Lung (tissue), 4 donors: ENCODE measurements around a stretch of chr11.

- PRO-cap = no peak
- RAMPAGE, long total RNA = no peak
- RRBS = no CpG with 5 or more reads among the region's 7 CpGs
Observed at GRCh38 chr11:75513379-75513883, 12.3 kb downstream of the GDPD5 start.

- PRO-cap = unidirectional peak, minus-strand start at chr11:75554372; unidirectional peak, plus-strand start at chr11:75554799
- RAMPAGE, long total RNA = no peak
- RRBS = no CpG with 5 or more reads among the region's 22 CpGs
Observed at GRCh38 chr11:75554191-75555105, 7.6 kb upstream of the SERPINH1 start.

GRCh38 chr11:75562422-75563126 is 521 bp downstream of the SERPINH1 start:
- PRO-cap = no peak
- RAMPAGE, long total RNA = no peak
- RRBS = 2% methylated on average over 4 of the region's 23 CpGs

DNA sequence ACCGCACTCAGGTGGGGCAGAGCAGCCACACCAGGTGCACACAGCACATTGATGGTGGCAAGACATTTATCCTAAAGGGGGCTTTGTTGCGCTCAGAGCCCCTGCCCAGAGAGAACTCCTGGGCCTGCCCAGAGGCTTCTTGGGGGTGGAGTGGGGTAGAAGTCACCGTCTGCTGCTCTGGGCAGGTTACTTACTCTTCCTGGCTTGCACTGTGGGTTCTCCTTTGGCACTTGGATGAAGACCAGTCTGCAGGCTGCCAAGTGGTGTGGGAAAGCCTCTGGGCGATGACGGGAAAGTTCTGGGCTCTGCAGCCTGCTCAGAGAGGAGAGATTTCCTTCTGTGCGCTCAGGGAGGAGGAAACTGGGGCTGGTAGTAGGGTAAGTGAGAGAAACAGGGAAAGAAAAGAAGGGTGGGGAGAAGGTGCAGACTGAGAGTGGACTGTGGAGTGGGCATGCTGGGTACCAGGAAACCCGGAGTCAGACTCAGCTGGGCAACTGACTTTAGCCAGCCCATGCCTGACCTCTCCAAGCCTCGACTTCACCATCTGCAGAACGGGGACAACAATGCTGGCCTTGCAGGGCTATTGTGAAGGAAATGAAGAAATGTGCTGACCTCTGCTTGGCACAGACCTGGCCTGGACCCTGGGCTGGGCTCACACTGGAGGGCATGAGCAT is 511 bp downstream of the MOGAT2 start:
- PRO-cap = no peak
- RAMPAGE, long total RNA = no peak
- RRBS = no CpG with 5 or more reads among the region's 9 CpGs

GRCh38 chr11:75734639-75735389 is 17.2 kb downstream of the MOGAT2 start:
- PRO-cap = no peak
- RAMPAGE, long total RNA = no peak
- RRBS = no CpG with 5 or more reads among the region's 4 CpGs

GRCh38 chr11:75769377-75769754 is 788 bp downstream of the DGAT2 start:
- PRO-cap = no peak
- RAMPAGE, long total RNA = no peak
- RRBS = no CpG with 5 or more reads among the region's 12 CpGs

GRCh38 chr11:75873323-75874237 is 58.6 kb downstream of the UVRAG start:
- PRO-cap = no peak
- RAMPAGE, long total RNA = no peak
- RRBS = no CpG with 5 or more reads among the region's 9 CpGs

DNA sequence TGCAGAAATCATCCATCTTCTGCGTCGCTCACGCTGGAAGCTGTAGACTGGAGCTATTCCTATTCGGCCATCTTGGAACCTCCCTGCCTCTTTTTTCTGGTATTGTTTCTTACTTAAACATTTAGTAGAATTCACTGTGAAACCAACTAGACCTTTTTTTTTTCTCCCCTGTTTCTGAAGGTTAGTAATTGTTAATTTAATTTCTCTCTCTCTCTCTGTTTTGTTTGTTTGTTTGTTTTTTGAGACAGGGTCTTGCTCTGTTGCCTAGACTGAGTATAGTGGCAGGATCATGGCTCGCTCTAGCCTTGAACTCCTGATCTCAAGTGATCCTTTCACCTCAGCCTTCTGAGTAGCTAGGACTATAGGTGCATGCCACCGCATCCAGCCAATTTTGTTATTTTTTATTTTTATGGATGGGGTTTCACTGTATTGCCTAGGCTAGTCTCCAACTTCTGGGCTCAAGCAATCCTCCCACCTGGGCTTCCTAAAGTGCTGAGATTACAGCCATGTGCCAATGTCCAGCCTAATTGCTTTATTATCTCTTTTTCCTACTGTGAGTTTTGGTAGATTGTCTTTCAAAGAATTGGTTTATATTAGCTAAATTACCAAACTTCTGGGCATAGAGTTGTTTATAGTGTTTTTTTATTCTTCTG is 165.1 kb downstream of the UVRAG start:
- PRO-cap = no peak
- RAMPAGE, long total RNA = no peak
- RRBS = no CpG with 5 or more reads among the region's 6 CpGs

DNA sequence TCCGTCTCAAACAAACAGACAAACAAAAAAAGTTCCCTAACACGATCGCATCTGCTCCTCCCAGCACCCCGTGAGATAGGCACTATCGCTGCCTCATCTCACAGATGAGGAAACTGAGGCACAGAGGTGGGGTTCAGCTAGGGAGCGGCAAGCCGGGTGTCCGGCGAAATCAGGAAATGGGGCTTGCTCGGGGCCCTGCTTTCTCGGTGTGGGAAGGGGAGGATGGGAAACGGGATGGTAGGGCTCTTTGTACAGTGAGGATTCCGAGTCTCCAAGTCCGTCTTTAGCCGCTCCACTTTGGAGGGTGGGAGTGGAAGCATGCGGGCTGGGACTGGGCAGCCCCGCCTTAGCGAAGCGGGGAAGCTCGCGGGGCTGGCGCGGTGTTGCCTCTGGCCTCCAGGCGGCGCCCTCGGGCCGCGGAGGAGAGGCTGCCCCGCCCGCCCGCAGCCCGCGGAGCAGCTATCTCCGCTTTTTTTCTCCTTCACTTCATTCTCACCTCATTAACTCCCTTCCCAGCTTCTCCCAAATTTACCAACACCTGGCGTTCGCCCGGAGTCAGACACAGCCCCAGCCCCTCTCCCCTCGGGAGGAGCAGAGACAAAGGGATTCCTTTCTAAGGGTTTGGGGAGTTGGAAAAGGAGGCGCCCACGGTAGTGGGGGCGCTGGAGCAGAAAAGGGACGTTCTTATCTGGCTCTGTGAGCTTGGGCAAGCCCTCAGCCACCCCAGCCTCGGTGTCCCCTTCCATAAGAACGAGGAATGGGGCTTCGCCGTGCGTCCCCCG is 1.2 kb upstream of the WNT11 start:
- PRO-cap = no peak
- RAMPAGE, long total RNA = no peak
- RRBS = no CpG with 5 or more reads among the region's 48 CpGs

DNA sequence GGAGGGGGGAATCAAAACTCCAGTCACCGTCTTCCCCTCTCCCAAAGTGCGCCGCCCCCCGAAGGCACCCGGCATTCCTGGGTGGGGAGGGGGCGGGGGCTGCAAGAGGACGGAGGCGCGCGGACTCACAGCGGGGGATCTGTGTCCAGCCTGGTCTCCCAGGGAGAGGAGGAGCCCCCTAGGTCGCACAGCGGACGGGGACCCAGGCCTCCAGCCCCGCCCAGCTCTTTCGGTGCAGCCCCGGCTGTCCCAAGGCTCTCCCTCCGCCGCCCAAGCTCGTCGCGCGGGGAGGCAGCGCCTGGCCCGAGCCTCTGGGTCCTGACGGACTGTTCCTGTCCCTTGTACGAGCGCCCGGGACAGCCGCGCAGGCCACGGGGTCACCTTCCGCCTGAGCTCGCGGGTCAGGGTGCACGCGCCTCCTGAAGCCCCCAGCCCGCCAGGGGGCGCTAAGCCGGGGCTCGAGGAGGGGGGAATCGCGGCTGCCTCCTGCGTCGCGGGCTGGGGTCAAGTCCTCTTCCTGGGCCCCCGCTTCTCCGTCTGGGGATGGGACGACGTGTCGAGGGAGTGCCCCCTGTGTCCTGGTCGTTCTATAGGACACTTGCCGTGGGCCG is 2.3 kb upstream of the WNT11 start:
- PRO-cap = bidirectional peak, plus-strand start at position 536 of the sequence, minus-strand start at position 328 of the sequence
- RAMPAGE, long total RNA = no peak
- RRBS = under 1% methylated on average over 14 of the region's 54 CpGs

DNA sequence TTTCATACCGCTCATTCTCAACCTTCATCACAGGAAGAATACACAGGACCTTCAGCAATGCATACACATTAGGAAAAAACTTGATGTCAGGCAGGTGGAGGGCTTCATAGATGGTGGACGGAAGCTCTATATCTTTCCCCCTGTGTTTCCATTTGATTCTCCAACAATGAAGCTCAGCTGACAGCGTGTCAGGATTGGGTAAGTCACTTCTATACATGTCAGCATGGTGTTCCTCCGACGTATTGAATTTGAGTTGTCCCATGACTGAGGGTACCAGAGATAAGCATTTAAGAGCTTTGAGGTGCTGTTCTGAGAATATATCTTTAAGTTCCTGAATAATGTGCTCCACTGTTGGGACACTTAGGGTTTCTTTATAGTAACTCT is 29.9 kb downstream of the THAP12 start:
- PRO-cap = no peak
- RAMPAGE, long total RNA = no peak
- RRBS = no CpG with 5 or more reads among the region's 5 CpGs

- PRO-cap = no peak
- RAMPAGE, long total RNA = no peak
- RRBS = no CpG with 5 or more reads among the region's 8 CpGs
Observed at GRCh38 chr11:76494152-76494513, 49.3 kb downstream of the EMSY start.

GRCh38 chr11:76553426-76554430 is 108.9 kb downstream of the EMSY start:
- PRO-cap = no peak
- RAMPAGE, long total RNA = no peak
- RRBS = no CpG with 5 or more reads among the region's 8 CpGs

- PRO-cap = no peak
- RAMPAGE, long total RNA = no peak
- RRBS = no CpG with 5 or more reads among the region's 20 CpGs
Observed at GRCh38 chr11:76653277-76654434, 16.9 kb downstream of the LRRC32 start.

DNA sequence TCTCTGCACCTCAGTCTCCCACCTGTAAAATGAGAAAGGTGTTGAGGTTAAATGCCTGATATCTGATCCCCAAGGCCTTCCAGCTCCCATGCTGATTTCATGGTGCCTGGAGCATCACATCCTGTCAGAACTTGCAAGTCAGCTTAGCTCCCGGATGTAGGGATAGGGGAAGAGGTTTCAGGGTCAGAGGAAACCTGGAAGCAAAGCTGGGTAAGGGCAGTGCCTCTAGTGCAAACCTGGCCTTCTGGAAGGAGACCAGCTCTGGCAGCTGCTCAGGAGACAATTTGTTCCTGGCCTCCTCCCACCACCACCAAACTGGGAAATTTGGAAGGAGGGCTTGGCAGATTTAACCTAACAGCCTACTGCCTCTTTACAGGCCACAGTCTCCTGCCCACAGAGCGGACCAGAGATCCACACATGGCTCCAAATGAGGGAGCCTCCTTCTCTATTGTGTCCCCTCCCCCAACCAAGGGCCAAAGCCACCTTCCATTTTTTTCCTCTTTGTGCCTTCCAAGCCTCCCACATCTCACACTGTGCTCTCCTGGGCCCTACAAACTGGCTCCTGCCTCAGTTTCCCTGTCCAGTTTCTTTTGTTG is 9.2 kb upstream of the TSKU start:
- PRO-cap = no peak
- RAMPAGE, long total RNA = no peak
- RRBS = no CpG with 5 or more reads among the region's 2 CpGs

- PRO-cap = bidirectional peak, plus-strand start at chr11:76784148, minus-strand start at chr11:76783849
- RAMPAGE, long total RNA = no peak
- RRBS = 2% methylated on average over 8 of the region's 57 CpGs
Observed at GRCh38 chr11:76784058-76785067, 1.2 kb downstream of the TSKU start.

DNA sequence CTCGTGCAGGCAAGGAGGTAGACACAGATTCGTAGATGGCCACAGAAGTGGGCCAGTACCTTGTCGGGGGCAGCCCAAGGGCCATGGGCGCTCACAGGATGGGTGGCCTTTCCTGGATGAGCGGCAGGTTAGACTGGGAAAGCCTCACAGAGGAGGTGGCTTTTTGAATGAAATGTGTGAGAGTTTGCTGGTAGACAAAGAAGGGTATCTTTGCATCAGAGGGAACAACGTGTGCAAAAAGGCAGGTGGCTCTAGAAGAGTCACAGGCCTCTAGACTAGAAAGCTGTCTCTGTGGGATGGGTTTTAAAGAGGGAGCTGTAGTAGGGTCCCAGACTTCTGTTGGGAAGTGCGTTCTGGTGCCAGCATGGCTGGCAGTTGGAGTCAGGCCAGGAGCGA is 3.1 kb downstream of the TSKU start:
- PRO-cap = no peak
- RAMPAGE, long total RNA = no peak
- RRBS = no CpG with 5 or more reads among the region's 8 CpGs

DNA sequence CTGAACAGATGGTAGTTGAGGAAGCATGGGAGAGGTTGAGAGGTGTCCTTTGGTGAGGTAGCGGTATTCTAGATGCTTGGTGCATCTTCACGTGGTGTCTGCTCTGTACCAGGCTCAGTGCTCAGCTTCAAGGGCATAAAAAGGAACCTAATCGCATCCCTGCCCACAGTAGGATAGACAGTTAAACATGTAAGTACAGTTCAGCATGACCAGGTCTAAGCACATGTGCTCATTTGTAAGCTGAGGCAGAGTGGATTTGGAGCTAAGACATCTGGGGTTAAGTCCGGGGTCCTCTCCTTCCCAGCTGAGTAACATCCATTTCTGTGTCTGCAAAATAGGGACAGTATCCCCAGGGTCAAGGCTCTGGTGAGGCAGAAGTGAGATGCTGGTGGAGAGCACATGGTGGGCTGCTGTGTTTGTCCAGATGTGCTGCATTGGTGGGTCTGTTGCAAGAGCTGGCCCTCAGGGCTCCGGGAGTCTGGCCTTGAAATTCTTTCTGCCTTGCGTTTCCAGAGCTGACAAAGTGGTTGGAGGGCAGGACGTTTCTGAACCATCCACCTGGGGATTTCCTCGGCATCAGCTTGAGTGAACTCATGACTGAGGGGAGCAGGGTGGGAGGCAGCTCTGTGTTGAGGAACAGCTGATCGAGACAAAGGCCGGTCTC is 4.5 kb downstream of the TSKU start:
- PRO-cap = no peak
- RAMPAGE, long total RNA = no peak
- RRBS = no CpG with 5 or more reads among the region's 10 CpGs

DNA sequence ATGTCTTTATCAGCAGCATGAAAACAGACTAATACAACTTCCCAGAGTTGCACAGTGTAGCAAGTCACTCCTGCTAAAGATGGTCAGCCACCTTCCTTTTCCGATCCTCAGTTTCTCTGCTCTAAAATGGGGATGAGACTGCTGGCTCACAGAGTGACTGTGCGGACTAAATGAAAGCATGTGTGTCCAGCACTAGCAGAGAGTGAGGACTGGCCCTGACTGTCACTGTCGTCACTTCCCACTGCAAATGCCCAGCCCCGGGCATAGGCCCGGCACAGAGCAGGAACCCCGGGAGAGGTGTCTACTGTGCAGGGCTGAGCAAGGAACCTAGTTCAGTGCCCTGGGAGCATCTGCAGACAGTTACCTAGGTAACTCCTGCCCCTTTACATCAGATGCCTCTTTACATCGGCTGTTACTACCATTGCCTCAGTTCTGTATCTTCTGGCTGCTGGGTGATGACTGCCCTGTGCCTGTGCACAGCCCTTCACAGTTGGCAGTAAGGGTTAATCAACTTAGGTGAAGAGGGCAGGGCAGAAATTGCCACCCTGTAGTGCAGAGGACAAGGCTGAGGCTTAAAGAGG is 9.8 kb downstream of the TSKU start:
- PRO-cap = no peak
- RAMPAGE, long total RNA = no peak
- RRBS = no CpG with 5 or more reads among the region's 7 CpGs

DNA sequence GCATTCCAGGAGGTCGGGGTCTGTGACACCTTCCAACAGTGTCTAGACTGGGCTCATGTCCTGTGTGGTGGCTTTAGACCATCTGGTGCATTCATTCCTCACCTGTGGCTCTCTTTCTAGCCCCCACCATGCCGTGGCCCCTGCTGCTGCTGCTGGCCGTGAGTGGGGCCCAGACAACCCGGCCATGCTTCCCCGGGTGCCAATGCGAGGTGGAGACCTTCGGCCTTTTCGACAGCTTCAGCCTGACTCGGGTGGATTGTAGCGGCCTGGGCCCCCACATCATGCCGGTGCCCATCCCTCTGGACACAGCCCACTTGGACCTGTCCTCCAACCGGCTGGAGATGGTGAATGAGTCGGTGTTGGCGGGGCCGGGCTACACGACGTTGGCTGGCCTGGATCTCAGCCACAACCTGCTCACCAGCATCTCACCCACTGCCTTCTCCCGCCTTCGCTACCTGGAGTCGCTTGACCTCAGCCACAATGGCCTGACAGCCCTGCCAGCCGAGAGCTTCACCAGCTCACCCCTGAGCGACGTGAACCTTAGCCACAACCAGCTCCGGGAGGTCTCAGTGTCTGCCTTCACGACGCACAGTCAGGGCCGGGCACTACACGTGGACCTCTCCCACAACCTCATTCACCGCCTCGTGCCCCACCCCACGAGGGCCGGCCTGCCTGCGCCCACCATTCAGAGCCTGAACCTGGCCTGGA is 12.5 kb downstream of the TSKU start:
- PRO-cap = no peak
- RAMPAGE, long total RNA = no peak
- RRBS = 94% methylated on average over 5 of the region's 33 CpGs